Jurkat, Clone E6-1 (cell line): ENCODE measurements around a stretch of chr3.

DNA sequence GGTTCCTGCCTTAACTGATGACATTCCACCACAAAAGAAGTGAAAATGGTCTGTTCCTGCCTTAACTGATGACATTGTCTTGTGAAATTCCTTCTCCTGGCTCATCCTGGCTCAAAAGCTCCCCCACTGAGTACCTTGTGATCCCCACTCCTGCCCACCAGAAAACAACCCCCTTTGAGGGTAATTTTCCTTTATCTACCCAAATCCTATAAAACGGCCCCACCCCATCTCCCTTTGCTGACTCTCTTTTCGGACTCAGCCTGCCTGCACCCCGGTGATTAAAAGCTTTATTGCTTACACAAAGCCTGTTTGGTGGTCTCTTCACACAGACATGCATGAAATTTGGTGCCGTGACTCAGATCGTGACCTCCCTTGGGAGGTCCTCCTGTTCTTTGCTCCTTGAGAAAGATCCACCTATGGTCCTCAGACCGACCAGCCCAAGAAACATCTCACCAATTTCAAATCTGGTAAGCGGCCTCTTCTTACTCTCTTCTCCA lies 24.0 kb upstream of the P3H2 start:
- RRBS = no CpG with 5 or more reads among the region's 7 CpGs

DNA sequence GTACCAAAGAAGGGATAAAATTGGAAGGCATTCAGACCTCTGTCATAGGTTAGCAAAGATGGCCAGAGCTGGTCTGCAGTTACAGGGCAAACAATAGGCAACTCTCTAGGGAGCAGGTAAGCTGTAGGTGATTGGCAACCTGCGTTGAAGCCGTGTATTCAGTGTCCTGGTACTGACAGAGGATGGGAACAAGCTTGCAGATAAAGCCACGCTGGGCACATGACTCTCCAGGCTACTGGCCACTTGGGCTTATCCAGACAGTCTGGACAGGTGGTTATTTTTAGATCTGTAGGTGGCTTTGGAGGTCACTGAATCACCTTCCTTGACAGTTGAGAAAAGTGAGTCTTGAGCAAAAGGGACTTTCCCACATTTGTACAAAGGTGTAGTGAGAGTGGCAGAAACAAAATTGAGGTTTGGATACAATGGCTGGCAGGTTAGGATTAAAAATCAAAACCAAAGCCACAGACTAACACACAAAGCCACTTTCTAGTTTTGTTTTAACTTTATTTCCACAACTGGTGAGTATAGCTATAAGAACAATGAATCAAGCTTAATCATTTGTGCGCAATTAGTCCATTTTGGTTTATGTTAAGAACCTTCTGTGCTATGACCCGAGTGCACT lies 22.3 kb upstream of the IL1RAP start:
- RRBS = no CpG with 5 or more reads among the region's 5 CpGs

GRCh38 chr3:190567840-190568353 lies 54.0 kb downstream of the IL1RAP start:
- RRBS = no CpG with 5 or more reads among the region's 5 CpGs

GRCh38 chr3:190614718-190615568 lies 101.1 kb downstream of the IL1RAP start:
- RRBS = no CpG with 5 or more reads among the region's 5 CpGs

GRCh38 chr3:190616692-190617261 lies 102.9 kb downstream of the IL1RAP start:
- RRBS = no CpG with 5 or more reads among the region's 6 CpGs

DNA sequence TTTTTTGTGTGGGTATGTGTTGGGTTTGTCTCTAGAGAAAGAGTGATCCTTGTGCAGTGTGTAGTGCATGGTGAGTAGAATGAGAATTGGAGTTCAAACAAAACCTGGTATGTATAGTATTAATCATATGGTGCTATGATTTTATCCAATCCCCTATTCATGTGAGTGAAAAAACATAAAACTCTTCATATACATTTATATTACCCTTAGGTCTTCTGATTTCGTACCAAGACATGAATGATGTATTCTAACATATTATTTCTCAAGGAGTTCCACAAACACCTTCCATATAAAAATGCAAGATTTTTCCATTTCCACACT lies 766 bp upstream of the UTS2B start:
- RRBS = no CpG with 5 or more reads among the region's 1 CpG

- RRBS = no CpG with 5 or more reads among the region's 2 CpGs
These were observed 36.4 kb upstream of the UTS2B start for GRCh38 chr3:191366751-191367191.

DNA sequence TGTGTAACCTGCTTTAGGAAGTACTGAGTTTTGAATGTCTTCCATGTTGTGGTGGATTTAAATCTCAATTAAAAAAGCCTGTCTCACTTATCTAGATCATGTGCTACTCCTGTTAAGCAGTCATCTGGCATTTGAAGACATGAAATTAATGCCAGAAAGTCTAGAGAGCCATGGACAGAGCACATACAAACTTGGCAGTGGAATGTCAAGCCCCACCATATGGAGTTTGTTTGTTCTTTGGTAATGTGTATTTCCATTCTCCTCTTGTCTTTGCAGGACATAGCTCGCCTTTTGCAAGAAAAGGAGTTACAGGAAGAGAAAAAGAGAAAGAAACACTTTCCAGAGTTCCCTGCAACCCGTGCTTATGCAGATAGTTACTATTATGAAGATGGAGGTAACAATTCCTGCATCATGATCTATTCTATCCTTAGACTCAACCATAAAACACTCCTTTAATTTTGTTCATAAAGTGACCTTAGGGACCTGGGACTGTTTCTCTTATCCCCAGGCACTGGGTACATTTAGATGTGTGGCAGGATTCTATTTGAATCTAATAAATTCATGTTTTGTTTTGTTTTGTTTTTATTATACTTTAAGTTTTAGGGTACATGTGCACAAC lies 39.4 kb upstream of the UTS2B start:
- RRBS = no CpG with 5 or more reads among the region's 2 CpGs

DNA sequence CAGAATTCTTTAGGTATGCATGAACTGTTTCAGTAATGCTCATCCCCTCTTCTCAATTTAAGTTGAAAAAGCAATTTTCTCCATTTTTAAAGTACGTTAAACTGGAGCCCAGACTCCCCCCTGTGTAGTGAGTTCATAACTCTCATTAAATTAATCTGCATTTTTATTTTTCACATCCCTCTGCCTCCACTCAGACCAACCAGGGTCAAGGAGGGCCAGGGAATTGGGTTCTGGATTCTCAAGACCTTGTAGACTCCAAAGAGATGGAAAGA lies 44.5 kb upstream of the UTS2B start:
- RRBS = no CpG with 5 or more reads among the region's 1 CpG

DNA sequence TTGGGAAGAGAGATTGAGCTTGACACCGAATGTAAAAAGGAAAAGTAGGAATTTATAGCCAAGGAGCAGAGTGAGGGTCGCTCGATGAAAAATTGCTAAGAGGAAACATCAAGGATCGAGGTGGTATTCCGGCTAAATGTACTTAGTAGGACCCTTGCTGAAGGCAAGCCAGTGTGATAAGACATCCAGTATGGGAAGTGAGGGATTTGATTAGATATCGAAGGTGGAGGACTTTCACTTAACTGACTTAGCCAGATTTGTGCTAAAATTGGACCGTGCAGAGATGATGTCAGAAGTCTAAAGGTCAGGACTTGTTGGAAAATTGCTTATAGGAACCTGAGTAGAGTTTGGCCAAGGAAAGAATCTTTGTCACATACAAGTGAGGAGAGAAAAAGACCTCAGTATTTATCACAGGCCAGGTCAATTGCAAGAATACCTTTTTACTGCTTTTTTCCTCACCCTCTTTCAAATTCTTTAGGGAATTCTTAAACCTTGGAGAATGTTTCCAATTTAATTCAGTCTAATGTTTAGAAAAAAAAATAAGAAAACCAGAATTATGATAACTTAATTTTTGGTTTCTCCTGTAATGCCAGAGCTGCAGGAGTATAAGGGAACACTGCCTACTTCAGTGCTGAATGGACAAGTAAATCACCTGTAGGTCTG lies 30.8 kb upstream of the PYDC2 start:
- RRBS = no CpG with 5 or more reads among the region's 7 CpGs

- RRBS = no CpG with 5 or more reads among the region's 13 CpGs
These were observed 17.8 kb upstream of the FGF12 start for GRCh38 chr3:192745075-192745566.

DNA sequence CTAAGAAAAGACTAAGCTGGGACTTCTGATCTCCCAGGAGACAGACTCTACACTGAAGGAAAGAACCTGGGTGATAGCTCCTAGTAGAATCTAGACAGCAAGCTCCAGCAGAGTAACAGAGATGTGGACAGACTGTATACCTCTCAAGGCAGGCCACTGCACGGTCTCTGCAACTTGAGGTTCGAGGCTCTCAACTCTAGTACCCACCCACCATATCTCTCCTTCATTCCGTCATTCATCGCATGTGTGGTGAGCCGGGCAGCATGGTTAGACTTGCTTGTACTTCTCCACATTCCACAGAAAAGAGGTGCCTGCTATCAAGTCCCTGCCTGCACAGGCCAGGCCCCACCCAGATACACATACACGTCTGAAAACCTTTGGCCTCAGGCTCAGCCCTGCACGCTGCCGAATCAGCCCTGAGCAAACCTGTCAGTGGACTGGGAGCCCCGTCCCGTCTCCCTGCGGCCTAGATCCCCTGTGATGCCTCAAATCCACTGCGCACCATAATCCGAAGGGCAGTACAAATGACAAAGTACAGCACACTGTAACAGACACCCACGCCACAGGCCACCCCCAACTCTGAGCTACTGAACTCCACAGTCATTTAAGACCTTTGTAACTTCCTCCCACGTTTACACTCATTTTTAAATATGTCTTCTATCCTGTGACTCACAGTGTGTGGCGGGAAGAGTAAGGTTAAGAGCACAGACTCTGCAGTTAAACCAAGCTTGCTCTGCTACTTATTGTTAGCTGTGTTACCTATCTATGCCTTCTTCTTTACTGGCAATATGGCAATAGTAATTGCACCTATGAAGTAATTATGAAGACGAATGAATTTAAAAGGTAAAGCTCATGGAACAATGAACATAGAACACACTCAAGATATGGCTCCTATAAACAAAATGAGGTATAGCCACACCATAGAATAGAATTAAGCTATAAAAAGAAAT lies 67.1 kb downstream of the MB21D2 start:
- RRBS = no CpG with 5 or more reads among the region's 17 CpGs

GRCh38 chr3:192943191-192943894 lies 25.7 kb upstream of the MB21D2 start:
- RRBS = no CpG with 5 or more reads among the region's 10 CpGs

GRCh38 chr3:193554032-193554642 lies 558 bp downstream of the ATP13A4 start:
- RRBS = no CpG with 5 or more reads among the region's 3 CpGs

DNA sequence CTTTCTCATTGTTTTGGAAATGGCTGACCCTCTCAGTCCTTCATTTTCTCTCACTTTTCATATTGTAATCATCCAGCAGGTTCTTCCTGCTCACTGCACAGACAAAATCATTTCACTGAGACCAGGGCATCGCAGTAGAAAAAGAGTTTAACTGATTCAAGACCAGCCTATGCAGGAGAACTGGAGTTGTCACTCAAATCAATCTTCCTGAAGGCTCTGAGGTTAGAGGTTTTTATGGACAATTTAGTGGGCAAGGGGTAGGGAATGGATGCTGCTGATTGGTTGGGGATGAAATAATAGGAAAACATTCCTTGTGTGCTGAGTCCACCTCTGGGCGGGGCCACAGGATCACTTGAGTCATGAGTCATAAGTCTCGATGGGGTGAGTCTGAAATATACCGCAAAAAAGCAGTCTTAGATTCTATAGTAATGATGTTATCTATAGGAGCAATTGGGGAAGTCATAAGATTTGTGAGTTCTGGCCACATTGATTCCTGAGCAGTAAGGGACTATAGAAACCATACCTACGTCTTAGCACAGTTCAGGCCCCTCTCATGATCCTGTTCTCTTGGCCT lies 2.9 kb upstream of the OPA1 start:
- RRBS = no CpG with 5 or more reads among the region's 5 CpGs

- RRBS = no CpG with 5 or more reads among the region's 7 CpGs
These were observed 243.9 kb downstream of the OPA1 start for GRCh38 chr3:193836935-193837282.

- RRBS = no CpG with 5 or more reads among the region's 3 CpGs
These were observed 260.4 kb downstream of the OPA1 start for GRCh38 chr3:193853217-193854000.

DNA sequence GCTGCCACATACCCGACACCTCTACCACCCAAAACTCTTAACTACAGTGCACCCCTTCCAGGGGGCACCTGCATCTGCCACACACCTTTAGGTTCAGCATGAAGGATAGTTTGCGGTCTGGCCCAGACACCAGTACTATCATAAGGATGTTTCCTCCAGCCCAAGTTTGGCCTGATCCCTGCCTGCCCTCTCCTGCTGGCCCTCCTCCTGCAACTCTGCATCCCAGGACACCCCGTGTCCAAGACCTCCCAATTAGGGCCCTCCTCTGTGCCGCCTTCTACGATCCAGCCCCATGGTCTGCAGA lies 240.8 kb upstream of the HES1 start:
- RRBS = no CpG with 5 or more reads among the region's 5 CpGs

GRCh38 chr3:193895484-193895822 lies 240.5 kb upstream of the HES1 start:
- RRBS = no CpG with 5 or more reads among the region's 1 CpG

GRCh38 chr3:193897025-193897654 lies 238.8 kb upstream of the HES1 start:
- RRBS = no CpG with 5 or more reads among the region's 10 CpGs